ENCODE results near the genes IL31RA, ANKRD55 and SETD9.

DNA sequence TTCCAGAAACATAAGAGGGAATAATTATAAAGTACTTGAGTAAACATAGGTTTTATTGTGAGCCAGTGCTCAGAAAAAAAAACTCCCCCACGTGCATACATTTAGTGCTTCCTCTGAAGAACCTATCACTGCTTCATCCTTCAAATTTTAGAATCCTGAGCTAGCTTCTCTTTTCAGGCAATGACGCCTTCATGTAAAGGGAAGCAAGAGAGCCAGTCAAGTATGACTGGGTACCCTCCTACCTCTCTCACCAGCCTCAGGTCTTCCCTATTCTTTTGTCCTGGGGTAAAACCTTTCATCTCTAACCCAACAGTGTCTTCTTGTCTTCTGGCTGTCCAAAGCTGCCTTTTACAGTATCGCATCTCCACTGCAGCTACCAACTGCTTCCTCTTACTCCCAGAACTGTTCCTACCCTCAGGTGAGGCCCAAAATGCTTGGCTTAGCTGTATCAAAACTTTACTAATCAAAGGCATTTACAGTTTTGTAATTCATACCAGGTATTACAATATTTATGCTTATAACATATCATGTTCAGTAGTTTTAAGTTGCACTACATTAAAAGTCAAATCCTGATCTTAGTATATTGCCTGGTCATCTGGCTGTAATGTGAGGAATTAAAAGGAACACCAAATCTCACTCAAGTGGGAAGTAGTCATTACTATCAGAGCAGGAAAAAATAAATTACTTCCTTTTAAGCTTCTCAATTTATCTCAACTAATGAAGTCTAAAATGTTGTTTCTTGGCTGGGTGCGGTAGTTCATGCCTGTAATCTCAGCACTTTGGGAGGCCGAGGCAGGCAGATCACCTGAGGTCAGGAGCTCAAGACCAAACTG is 31.8 kb downstream of the PLPP1 start:
- RRBS, result no CpG with 5 or more reads among the region's 5 CpGs

- RRBS, result no CpG with 5 or more reads among the region's 21 CpGs
Observed at GRCh38 chr5:55535123-55535299, 247 bp upstream of the PLPP1 start.

GRCh38 chr5:55600409-55600938 is 65.7 kb upstream of the PLPP1 start:
- RRBS, result no CpG with 5 or more reads among the region's 4 CpGs

DNA sequence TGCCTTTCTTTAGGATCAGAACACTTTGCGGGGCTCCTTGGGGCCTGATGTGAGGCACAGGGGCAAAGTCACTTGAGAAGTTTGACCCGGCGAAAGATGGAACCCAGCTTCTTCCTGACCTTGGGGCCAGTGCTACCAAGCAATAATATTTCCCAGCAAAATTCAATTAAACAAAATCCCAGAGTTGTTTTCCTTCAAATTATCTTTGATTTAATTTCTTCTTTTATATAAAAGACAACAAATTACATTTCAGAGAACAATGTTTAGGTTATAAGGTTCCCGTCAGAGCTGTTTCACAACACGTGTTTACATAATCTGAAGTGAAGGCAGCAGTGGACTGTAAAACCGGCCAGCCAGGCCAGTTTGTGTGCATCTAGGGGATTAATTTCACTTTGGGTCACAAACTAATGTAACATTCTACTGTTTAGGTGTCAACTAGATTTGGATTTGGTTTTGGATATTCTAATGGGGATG is 86.4 kb upstream of the PLPP1 start:
- RRBS, result no CpG with 5 or more reads among the region's 6 CpGs

GRCh38 chr5:55851189-55851684 is at the start of gene IL31RA:
Gene IL31RA, plus strand, starts transcription at chr5:55851357.
- RRBS, result no CpG with 5 or more reads among the region's 3 CpGs

DNA sequence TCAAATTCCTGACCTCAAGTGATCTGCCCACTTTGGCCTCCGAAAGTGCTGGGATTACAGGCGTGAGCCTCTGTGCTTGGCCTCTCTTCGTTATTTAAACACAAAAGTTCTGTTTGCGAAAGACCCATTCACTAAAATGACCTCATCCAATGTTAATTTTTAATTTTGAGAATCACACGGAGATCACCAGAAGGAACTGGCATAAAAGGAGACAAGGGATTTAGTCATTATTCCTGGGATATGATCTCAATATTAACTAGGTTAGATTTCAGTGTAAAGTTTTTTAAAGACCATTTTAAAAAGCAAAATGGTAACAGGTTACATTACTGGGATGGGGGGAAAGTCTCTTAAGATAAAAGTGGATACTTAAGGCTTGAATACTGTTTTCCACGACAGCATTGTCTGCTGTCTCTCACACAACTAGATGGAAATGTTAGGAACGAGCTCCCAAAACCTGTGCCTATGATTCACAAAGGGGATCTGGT is 63.1 kb downstream of the IL6ST start:
- RRBS, result no CpG with 5 or more reads among the region's 7 CpGs

GRCh38 chr5:55937000-55937398 is 57.8 kb downstream of the IL6ST start:
- RRBS, result no CpG with 5 or more reads among the region's 2 CpGs

- RRBS, result no CpG with 5 or more reads among the region's 2 CpGs
Observed at GRCh38 chr5:55965291-55965689, 29.5 kb downstream of the IL6ST start.

- RRBS, result no CpG with 5 or more reads among the region's 6 CpGs
Observed at GRCh38 chr5:55991651-55992720, 2.8 kb downstream of the IL6ST start.

- RRBS, result no CpG with 5 or more reads among the region's 2 CpGs
Observed at GRCh38 chr5:56003142-56003476, 8.3 kb upstream of the IL6ST start.

- RRBS, result no CpG with 5 or more reads among the region's 2 CpGs
Observed at GRCh38 chr5:56071155-56071533, 76.4 kb upstream of the IL6ST start.

DNA sequence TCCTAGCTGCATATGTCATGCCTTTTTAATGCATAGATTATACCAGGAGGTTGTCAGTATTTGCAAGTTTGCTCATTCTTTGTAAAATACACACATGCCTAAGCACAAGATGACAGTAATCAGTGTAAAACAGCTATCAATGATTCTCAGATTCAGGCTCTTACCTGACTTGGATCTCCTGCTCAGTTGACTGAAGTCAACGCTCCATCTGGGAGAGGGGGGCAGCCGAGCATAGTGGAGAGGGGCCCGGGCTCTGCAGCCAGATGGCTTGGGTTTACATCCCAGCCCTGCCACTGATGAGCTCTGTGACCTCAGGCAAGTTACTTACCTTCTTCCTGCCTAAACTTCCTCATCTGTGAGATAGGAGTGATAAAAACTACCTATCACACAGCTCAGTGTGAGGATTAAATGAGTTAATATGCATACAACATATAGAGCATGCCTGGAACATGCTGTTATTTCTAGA is 72.5 kb downstream of the ANKRD55 start:
- RRBS, result no CpG with 5 or more reads among the region's 3 CpGs

DNA sequence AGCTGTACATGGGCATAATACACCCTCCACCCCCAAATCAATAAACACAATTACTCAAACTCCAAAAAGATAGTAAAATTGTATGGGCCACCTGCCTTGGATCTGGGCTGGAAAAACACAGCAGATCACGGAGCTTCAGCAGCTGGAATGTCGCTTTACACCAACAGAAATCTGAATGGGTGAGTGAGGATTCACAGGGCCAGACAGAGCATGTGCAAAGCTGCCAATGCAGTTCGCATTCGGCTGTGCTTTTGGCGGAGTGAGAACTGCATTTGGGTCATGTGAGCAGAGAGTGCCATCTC is at the start of gene ANKRD55:
Gene ANKRD55 (minus strand): TSS at position 185 of the 302 bp plus-strand sequence.
- RRBS, result no CpG with 5 or more reads among the region's 5 CpGs

GRCh38 chr5:56481173-56481987 is 248.2 kb upstream of the ANKRD55 start:
- RRBS, result no CpG with 5 or more reads among the region's 39 CpGs

- RRBS, result no CpG with 5 or more reads among the region's 4 CpGs
Observed at GRCh38 chr5:56638875-56639471, 176.4 kb upstream of the MAP3K1 start.

- RRBS, result no CpG with 5 or more reads among the region's 8 CpGs
Observed at GRCh38 chr5:56659973-56660432, 155.3 kb upstream of the MAP3K1 start.

GRCh38 chr5:56815676-56816443 is 511 bp downstream of the MAP3K1 start:
- RRBS, result 1% methylated on average over 49 of the region's 107 CpGs

DNA sequence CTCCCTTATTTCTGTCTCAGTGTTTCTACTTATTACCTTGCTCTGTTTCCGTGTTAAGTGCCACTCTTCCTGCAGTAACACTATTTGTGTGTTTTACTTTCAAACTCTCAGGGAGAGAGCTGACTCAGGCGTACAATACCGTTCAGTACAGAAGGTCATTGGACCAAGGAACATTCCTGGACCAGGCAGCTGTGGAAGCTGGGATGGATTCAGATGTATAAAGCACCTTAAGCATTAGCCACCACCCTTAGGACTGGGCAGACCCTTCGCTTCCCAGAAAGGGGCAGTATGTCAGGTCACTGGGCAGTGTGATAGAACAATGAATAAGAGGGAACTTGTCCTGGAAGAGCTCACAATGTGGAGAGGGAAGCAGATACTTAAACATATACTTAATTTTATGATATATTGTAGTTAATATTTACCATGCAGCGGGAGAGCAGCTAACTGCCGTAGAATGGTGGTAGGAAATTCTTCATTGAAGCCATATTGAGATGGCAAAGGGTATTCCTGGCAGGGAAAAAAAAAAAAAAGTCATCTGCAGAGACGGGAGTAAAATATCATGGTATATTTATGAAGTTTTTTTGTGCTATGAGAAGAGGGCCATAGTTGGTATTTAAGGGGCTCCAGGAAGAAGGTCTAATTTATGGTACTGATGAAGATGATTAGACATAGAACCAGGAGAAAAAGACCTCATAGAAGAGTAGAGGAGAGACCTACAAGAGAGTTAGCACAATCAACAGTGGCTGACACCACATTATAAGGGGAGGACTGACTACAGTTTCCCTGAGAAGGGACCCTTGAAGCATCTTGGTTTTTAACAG is 36.4 kb downstream of the MAP3K1 start:
- RRBS, result no CpG with 5 or more reads among the region's 7 CpGs

DNA sequence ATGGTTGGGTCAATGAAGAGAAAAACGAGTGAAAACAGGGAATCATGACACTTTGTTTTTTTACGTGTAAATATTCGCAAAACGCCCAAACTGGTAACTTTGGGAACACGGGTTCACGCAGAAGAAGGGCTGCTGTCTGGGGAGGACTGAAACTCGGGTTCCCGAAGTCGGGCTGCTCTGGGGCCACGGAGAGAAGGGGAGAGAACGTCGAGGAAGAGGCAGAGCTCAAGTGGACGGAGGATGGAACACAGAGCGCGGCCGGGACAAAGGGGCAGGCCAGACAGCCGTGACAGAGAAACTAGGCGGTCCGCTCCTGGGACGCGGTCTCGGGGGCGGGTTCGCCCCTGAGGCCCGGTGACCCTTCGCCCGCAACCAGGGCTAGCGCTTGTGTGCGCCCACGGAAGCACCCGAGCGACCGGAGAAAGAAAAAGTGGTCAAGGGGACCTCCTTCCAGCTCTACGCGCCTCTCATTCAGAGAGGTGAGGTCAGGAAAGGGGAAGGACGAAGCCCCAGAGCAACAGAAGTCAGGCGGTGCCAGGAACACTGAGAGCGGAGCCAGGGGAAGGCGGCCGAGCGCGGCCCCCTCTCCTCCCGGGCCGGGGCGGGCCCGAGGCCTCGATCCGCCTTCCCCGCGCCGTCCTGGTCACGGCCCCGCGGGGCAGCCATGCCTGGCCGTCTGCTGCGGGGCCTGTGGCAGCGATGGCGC is at the start of gene SETD9:
Gene SETD9 (plus strand): TSS at position 615 of the 706 bp plus-strand sequence.
- RRBS, result under 1% methylated on average over 16 of the region's 58 CpGs